Mesothelial cell of epicardium (in vitro differentiated cells): ENCODE results near the gene RFC3.

- PRO-cap = no peak
Measured at GRCh38 chr13:31221029-31221389, 21.2 kb downstream of the B3GLCT start.

DNA sequence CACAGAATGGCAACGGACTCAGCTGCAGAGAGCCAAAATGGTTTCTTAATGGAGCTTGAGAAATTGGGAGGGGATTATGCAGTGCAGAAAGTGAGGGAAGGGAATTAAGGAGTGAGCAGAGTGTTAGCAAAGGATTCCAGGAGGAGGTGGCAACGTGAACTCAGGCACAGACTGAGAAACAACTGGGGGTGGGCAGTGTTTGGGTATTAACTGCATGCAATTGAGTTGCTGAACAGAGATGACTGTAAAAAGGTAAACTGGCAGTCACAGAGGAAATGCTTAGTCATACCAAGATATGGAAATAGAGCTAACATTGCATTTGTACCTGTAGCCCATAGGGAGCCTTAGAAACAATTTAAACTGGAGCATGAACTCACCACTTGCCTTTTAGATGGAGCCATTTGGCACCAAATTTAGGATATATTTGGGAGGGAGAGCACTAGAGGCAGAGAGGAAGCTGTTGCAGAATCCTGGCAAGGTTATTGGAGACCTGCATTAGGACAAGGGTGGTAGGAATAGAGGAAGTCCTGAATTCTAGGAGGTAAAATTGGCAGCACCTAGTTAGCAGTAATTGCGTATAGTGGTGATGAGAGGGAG, 100.6 kb upstream of the FRY start:
- PRO-cap = no peak

DNA sequence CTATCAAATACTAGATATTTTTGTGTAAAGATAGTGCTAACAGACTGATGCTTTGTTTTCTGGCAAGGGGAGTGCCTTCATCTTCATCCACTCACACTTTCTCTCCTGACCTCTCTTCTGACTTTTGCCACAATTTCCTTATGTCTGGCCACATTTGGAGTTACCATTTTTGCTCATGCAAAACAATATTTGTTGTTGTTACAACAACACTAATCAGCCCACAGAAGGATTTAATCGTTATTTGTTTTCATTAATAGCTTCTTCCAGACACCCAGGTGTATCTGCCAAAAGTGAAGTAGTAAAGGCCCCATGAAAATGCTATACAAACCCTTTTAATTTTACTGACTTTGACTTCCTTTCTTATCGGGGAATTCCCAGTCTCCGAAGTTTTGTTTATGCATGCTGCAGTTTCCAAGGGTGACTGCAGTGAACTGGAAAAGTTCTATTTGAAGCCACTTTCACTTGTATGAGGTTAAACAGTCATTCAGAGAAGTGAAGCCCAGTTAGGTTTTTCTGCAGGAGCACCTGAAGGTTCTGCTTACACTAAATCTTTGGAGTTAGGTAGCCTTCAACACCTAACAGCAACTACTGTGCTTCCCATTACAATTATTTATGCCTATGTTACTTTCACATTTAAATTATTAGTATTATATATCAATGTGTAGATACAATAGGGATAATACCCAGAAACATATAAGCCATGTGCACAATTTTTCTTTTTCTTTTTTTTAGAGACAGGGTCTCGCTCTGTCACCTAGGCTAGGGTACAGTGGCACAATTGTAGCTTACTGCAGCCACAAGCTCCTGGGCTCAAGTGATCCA, 65.9 kb upstream of the FRY start:
- PRO-cap = no peak

- PRO-cap = no peak
Measured at GRCh38 chr13:32290710-32291249, 24.4 kb downstream of the ZAR1L start.

DNA sequence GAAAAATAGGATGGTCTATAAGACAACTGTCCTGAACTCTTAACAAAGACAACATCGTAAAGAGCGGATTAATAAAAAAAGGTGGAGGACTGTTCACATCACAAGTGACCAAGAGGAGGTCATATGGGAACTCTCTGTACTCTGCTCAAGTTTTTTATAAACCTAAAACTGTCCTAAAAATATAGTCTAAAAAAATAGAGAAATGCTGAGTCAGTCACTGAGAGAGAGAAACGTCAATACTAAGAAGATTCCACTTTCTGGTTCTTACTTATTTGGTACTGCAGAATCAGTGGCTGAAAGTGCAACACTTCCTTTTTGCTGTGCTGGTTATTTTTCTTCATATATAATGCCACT, 44.1 kb upstream of the N4BP2L1 start:
- PRO-cap = no peak

- PRO-cap = no peak
Measured at GRCh38 chr13:32500740-32501223, 37.8 kb downstream of the N4BP2L2 start.

DNA sequence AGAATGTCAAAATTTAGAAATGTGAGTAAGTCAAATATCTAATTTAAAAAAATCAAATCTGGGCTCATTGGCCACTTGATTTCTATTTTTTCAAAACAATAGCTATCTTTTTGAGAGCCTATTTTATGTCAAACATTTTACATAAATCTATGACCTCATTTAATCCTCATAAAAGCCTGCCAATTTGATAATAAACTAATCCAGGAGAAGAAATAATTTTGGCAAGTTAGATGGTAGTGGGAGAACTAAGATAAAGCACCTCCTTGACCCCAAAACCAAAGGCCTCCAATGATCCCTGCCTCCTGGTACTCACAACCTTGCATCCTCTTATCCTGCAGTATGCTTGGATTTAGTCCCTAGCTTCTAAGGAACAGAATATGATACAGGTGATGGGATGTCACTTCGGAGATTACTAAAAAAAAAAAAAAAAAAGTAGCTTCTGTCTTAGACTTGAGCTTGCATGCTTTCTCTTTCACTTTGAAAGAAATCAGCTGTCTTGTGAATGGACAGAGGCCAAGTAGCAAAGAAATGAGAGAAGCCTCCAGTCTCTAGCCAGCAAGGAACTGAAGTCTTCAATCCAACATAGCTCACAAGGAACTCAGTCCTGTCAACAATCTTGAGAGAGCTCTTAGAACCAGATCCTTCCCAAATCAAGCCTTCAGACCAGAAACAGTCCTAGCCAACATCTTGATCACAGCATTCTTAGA, 8.0 kb downstream of the N4BP2L2 start:
- PRO-cap = no peak

DNA sequence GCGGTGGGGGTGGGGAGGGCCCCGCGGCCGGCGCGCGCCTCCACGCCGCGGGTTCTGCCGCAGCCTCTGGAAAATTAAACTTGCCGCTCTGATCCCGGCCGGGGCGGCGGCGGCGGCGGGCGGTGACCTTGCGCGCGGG, 433 bp downstream of the PDS5B start:
- PRO-cap = no peak

- PRO-cap = no peak
Measured at GRCh38 chr13:33112449-33113186, 96.4 kb downstream of the KL start.

DNA sequence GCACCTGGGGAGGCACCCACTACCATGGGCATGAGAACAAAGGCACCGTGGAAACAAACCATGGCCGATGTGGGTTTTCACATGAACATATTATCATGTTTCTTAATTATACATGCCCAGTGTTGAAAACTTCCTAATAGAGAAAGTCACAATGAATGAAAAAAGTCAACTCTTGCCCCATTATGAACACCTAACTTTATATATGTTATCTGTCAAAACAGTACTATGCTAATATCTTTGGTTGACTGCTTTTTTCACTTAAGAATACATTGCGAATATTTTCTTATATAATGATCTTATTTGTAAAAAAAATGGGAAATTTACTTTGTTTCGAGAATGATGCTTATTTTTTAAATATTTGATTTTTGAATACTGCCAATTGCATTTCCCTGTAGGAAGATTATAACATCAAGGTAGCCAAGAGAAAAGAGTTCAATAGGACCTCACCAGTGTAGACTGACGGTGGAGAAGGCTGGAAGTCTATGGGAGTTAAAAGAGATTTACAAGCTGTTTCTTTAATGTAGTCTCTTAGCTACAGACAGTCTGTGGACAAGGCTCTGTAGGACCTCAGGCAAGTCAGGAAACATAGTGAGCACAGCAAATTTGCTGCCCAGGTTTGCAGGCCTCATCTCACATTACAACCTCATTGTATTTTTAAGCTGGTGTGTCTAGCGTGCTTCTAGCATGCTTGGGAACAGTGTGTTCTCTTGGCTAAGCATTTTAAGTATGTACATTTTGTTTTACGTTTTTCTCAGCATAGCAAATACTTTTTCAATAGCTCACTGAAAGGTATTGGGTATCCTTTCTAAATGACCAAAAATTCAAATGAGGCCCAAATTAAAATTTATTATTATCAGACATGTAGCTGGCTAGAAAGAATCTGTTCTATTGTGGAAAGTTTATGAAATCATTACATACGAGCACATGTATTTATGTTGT, 113.4 kb downstream of the STARD13 start:
- PRO-cap = no peak

DNA sequence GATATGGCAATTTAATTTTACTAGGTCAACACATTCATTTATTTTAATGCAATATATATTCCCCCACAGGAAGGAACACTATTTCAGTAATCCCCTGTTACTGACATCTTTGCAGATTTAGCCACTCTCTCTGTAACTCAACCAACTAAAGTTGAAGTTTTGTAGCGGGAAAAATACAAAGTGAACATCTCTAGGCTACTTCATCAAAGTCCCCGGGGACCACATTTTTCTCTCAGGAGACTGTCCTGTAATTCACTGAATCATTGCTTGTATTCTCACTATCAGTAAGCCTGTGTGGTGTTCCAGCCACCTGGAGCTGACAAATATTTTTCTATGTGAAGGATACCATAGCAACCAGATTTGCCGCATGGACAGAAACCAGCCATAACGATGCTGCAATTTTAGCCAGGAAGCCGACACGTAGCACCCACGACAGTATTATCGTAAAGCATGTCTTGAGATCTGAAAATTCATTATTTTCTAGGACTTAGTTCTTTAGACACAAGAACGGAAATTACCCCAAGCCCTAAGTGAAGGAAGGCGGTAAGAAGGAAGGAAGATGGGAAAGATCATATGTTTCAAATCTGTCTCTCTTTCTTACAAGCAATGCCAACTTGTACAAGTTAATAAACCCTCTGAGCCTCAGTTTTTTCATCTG, 90.2 kb downstream of the STARD13 start:
- PRO-cap = no peak

GRCh38 chr13:33355440-33355889, 69.9 kb upstream of the STARD13 start:
- PRO-cap = no peak

- PRO-cap = no peak
Measured at GRCh38 chr13:33494696-33495253, 209.2 kb upstream of the STARD13 start.

GRCh38 chr13:33610365-33610690, 207.6 kb upstream of the RFC3 start:
- PRO-cap = no peak

DNA sequence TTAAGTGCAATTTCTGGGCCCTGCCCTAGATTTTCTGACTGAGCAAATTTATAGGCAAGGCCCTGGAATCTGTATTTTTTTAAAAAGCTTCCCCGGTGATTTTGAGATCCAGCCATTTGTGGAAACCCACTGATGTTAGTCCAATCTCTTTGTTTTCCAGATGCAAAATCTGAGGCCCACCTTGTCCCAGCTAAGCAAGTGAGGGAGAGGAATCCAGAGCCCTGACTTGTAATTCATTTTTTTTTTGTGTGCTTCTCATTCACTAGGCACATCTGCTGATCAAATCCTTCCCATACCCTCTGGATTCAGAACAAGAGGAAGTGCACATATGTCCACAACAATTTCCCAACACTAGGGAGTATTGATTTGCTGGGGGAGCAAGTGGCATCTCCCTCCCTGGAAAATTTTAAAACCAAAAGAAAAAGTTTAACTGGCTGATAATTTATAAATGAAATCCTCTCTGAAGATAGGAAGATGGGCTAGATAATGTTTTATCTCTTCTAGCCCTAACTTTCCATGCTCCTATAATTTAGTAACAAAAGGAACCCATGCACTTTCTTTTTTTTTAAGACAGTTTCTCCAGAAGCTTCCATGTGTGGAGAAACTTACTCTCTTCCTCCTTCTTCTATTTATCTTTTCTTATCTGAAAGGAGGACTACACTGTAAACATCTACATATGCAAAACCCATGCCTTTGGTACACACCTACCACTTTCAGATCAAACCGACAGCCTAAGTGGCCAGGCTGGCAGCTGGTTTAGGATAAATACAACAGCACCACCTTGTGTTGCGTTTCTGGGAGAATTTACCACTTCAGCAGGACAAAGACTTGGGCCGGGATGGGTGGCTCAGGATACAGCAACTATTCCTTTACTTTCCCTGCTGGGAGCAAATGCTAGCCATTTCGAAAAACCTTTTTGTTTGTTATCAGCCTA, 94.4 kb upstream of the RFC3 start:
- PRO-cap = no peak

GRCh38 chr13:33817863-33818436, at the start of gene RFC3:
Gene RFC3 (plus strand): TSS chr13:33818149.
- PRO-cap = bidirectional peak, plus-strand start at chr13:33818171, minus-strand start at chr13:33818047

DNA sequence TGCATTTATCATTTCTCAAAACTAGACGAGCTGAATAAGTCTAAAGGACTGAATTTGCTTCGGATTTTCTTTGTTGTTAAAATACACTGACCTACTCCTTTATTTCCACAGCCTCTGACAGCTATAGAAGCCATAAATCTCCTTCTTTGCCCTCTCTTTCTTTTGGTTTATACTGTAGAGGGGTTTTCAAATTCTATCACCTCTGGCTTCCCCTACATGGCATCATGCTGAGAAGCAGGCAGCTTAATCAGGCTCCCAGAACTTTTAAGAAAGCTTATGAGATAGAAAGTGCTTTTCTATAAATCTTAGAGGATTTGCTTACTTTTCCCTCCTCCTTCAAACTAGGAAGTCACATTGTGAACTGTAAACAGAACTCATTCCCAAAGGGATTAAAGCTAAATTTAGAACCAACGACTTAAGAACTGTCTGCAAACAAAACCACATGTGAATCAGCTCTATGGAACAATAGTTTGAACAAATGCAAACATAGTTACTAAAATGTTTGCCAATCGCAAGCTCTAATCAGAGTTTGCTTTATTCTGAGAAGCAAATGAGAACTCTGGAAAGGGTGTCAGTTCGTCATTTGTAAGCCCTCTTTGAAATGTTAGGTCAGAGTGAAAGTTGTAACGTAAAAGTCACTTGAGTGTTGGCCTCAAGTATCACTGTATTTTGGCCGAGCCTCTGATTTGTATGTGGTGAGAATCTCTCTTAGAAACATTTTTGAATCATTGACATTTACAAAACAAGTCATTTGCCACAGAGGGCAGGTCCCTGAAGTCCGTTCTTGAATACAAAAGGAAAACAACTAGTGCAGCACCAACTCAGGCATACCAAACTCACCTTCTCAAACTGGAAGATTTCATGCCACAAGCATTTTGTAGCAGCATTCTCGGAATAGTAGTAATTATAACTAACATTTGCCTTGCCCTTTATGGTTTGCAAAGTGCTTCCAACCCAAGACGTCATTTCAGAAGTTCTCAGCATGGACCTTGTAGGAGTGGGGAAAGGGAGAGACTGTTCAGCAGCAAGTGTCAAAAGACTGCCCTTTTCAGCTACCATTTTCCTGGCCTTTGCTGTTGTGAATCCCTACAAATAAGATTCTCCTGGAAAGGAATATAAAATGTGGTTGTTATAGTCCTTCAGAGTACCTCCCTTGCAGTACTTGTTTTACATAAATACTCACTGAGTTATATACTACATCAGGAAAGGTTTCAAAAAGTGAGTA, 344.3 kb downstream of the RFC3 start:
- PRO-cap = no peak

- PRO-cap = no peak
Measured at GRCh38 chr13:34762312-34762629, 179.8 kb upstream of the NBEA start.

DNA sequence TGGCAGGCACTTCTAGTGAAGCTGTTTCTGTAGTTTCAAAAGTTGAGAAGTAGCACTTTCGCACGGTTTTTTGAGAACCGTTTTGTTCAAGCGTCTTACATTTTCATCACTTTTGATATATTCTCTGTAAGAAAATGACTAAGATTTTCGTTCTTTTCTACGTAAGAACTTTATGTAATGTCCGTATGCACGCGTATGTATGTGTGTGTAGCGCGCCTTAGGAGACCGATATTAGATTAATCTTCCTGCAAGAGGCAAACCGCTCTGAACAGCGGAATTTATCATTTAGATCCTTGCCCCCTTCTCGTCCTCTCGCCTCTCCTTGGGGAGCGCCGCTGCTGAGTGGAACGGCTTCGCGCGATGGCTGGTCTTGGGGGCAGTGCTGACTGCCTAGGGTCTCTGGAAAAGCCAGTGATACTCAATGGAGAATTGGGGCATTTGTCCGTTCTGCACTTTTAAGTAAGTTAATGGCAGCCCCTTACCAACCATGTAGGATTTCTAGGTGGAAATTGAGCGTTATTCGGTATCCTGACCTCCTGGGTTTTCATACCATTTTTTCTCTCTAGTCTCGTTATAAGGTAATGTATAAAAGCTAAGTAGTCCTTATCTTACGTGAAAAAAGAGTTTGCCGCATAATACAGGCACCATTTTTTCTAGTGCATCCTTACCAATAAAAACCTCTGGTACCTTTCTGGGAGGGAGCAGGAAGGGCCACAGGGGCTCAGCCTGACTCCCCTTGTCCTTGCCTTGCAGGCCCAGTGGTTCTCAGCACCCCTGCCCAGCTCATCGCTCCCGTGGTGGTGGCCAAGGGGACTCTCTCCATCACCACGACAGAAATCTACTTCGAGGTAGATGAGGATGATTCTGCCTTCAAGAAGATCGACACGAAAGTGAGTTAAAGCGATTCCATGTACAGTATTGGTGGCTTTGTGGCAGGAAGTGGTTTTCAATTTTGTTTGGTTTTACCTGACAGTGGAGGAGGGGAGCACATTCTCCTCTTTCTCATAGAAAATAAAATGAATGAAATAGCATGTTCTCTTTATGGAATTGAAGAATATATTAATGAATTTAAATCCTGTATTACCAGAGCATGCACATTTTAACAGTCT, 4.5 kb downstream of the MAB21L1 start:
- PRO-cap = no peak

DNA sequence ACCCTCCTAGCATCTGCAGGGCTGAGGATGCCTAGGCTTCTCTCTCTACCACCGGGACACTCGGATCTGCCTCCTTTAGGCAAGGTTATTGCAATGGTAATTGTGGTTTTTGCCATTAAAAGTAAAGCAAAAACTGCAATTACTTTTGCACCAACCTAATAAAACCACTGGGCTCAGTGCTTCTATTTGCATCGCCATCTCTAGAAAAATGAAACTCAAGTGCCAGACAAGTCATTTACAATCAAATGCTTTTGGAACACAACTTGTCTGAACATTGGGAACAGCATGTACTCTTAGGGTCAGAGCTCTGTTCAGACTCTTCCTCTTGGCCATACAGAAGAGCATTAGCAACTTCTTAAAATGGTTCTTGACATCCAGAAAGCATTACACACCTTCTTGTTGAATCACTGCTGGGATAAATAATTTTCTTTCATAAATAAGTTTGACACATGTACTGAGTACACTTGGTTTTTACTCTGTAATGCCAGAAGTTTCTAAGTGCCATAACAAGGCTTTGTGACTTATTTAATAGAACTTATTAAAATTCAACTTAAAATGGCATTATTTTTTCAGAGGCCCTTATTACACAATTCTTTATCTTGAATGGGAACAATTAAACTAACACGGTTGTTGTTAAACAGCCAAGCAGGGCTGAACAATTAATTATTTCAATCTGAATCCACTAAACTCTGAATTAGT, 272.5 kb downstream of the DCLK1 start:
- PRO-cap = no peak